AG10803 (cell line): Measurements from ENCODE around the genes SERF1B, NAIP, FOXD1 and FAM169A.

- RRBS = no CpG with 5 or more reads among the region's 38 CpGs
Observed at GRCh38 chr5:70024887-70025492, at the start of gene SERF1B. TSS of gene SERF1B (plus strand) at chr5:70025251.

DNA sequence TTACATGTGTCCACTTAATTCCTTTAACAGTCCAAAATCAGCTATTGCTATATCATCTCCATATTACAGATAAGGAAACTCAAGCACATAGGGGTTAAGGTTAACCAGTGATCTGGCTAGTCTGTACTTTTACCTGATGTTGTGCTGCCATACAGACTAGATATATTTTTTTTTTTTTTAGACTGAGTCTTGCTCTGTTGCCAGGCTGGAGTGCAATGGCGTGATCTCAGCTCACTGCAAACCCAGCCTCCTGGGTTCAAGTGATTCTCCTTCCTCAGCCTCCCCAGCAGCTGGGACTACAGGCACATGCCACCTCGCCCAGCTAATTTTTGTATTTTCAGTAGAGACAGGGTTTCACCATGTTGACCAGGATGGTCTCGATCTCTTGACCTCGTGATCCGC lies at the start of gene NAIP:
TSS of gene NAIP (minus strand) at position 142 of the 402 bp plus-strand sequence.
- RRBS = no CpG with 5 or more reads among the region's 5 CpGs

DNA sequence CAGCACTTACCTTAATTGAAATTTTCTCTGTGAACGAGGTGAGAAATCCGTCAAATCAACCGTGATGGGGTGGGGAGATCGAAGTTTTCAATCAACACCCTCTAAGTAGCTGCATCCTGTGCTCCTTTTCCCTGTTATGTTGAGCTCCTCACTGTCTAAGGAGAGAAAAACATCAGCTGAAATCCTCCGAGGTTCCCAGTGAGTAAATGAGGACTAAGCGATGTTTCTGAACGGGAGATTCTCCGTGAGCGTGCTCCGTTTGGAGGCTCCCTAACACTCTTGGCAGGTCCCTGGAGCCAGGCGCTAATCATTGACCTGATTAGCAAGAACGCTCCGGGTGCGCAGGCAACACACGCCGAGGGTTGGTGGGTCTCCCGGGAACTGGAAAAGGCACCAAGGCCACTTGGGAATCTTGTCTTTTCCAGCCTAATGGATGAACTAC lies 9.8 kb upstream of the BDP1 start:
- RRBS = no CpG with 5 or more reads among the region's 17 CpGs

DNA sequence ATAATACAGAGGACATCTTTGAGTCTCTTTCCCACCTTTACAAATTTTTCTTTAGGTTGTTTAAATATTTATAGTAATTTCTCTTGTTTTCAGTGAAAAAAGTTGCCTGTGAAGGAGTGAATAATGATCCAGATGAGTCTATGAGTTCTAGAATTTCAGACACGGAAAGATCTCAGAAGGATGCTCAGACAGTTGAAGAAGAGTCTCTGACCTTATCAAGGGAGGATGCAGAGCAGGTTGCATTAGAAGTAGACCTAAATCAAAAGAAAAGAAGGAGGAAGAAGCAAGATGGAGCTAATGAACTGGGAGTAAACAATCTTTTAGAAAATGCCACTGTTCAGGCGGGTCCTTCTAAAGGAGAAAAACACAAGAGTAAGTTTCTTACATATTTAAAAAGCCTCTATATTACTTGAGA lies 33.9 kb downstream of the BDP1 start:
- RRBS = no CpG with 5 or more reads among the region's 2 CpGs

- RRBS = no CpG with 5 or more reads among the region's 6 CpGs
Observed at GRCh38 chr5:71510277-71511328, 55.2 kb downstream of the BDP1 start.

GRCh38 chr5:71938589-71939366 lies 168.5 kb upstream of the MAP1B start:
- RRBS = 66% methylated on average over 1 of the region's 12 CpGs

- RRBS = no CpG with 5 or more reads among the region's 22 CpGs
Observed at GRCh38 chr5:72195657-72196431, 88.6 kb downstream of the MAP1B start.

DNA sequence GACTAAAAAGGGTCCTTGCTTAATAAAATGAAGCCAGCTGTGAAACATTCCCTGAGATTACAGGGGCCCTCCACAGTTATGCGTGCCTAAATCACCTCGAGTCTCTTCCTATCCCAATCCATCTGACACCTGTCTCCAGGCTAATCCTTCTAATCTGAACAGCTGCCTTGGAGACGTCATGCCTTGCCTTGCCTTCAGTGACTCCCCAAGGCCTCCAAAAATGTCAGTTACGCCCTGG lies 57.7 kb downstream of the PTCD2 start:
- RRBS = no CpG with 5 or more reads among the region's 4 CpGs

DNA sequence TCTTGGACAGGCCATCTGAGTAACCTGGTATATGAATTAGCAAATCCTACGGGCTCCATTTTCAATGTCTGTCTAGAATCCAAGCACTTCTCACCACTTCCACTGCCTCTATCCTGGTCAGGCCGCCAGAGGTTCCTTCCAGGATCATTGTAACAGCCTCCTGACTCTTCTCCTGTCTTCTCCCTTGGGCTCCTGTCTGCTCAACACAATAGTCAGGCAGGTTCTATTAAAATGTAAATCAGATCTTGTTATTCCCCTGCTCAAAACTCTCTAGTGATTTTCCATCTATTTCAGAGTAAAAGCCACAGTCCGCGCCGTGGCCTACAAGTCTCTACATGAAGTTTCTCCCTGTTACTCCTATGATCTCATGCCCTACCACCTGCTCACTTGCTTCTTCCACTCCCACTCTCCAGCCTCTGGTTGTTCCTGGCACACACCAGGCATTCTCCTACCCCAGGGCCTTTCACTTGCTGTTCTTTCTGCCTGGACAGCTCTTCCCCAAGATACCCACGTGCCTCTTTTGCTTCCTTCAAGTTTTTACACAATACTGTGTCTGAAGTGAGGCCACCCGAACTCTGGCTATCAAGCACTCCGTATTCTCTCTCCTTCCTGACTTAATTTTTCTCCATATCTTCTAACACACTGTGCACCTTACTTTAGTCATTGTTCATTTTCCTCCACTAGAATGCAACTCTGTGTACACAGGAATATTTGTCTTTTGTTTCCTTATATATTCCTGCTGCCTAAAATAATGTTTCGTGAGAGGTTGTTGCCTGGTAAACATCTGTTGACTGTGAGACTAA lies 21.6 kb downstream of the ZNF366 start:
- RRBS = no CpG with 5 or more reads among the region's 9 CpGs

DNA sequence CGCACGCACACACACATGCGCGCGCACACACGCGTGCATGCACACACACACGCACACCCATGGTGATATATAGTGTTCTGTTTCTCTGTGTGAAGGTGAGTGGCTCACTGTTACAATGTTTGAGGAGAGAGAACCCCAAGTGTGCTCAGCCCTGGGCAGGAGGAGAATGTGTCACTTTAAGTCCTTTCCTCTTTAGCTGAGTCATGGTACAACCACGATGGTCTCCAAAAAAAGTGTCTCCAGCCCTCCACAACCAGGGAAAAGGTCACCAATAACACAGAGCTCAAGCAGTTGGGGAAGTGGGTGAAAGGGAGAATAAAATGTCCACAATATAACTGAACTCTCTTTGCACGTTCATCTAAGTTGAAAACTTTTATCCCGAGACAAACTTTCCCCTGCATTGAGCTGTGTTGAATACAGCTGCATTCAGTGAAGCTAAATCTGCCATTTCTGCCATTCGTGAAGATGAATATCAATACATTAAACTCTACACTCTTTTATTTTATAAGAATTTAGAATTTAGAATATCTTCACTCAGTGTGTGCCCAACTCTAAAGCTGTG lies 3.1 kb downstream of the ZNF366 start:
- RRBS = no CpG with 5 or more reads among the region's 12 CpGs

DNA sequence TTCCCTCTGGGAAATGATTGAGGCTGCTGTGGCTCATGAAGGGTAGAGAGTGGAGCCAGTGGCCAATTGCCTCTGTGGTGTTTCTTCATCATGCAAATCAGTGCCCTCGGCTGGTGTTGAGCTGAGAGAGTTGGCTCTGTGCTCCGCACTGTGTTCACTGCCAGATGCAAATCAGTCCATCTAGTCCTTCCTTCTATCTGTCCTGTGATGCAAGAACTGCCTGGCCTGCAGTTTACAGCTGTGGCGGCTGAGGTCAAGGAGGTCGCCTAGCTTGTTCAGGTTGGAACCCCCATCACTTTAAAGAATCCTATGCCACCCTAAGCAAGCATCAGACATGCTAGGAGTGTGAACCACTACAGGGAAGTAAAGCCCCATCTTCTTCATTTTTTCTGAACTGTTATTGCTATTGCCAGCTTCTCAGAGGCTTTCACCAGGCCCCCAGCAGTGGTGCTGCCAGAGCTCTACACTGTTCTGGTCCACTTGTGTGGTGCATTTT lies 6.1 kb downstream of the TMEM171 start:
- RRBS = no CpG with 5 or more reads among the region's 4 CpGs

DNA sequence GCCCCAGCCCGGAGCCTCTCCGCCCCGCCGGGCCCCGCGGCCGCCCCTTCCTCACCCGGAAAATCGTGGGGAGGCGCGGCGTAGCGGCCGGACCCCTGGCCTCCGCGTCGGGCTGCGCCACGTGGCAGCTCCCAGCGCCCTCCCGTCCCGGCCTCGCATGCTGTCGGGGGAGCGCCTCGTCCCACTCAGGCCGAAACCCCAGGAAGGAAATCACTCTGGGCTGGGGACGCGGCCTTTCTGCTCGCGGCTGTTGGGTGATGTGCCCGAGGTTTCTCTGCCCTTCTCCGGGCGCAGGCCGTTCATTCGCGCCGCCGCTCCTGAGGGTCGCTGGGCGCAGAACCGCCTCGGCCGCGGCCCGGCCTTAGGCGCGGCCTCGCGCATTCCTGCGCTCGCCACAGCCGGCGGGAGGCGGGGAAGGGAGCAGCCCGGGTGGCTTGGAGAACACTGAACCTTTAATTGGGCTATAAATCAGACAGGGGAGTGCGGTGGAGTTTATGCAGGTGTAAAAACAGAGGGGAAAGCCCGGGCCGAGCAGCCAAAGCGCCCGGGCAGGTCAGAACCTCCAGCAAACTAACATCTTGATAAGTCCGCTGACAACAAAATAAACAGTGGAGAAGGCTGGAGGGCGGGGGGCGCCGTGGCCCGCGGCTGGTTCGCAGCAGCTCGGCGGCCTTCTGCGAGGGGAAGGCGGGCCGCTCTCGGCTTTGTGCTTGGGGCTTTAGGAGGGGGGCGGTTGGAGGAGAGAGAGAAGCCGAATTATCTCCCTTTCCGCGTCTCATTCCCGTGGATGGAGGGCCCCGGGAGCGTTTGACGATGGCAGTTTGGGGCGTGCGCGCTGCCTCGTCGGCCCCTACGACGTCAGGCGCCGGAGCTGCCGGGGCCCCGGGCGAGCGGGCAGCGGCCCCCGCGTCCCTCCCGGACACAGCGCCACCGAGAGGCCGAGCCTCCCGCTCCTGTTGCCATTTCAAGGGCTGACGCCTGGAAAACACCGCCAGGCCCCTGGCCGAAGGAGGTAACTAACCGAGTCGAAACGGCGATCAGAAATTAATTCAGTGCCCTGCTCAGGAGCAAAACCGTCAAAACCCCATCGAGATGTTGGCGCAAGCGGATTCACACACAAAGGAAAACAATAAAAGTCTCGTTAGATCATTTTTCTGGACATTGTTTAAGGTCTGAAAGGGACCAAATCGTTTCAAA lies 11.4 kb downstream of the FOXD1 start:
- RRBS = 5% methylated on average over 45 of the region's 116 CpGs

- RRBS = 2% methylated on average over 19 of the region's 58 CpGs
Observed at GRCh38 chr5:73448435-73449017, at the start of gene FOXD1. TSS of gene FOXD1 (minus strand) at chr5:73448777.

- RRBS = no CpG with 5 or more reads among the region's 4 CpGs
Observed at GRCh38 chr5:74145612-74145811, 495.0 kb downstream of the ENC1 start.

DNA sequence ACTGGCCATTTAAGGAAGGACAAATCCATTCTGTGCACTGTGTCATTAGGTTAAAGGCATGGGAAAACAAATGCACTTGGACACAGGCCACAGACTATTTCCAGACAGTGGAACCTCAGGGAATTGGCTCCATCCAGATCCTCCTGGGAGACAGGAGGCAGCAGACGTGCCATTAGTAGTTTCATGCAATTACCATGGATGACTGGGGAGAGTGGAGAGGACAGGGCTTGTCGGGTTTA lies 454.9 kb downstream of the ENC1 start:
- RRBS = no CpG with 5 or more reads among the region's 2 CpGs

DNA sequence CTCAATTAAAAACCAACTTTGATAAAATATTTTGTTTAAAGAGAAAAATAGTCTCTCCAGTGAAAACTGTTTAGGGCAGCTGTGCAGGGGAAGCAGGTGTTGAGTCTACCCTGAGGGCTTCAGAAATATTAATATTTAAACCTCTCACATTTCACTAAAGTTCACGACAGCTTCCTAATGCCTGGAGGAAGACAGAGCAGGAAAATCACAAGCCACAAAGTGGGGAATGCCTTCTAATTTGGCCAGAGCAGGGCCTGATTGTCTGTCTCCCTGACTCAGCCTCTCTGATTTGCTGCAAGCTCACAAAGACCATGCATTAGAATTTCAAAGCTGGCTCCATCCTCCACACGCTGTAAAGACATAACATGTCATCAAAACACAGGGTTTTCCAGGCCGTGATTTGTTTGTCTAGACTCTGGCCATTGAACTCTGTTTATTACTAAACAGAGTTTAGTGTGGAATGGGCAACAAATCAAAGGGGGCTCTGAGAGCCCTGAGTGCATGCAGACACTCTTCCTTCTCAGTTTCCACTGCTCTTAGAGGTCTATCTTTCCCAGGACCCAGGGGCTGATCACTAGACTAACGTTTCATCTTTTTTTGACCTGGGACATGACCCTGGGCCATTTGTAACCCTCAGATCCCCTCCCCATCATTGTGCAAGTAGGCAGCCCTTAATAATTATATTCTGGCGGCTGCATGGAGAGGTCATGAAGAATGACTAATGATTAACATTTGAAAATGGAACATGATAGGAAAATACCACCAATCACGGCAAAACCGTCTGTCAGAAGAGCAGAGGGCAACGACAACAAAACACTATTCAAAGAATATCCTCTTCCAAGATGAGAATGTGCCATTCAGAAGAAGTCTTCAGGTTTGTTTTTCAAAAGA lies 140.3 kb downstream of the ENC1 start:
- RRBS = no CpG with 5 or more reads among the region's 8 CpGs

DNA sequence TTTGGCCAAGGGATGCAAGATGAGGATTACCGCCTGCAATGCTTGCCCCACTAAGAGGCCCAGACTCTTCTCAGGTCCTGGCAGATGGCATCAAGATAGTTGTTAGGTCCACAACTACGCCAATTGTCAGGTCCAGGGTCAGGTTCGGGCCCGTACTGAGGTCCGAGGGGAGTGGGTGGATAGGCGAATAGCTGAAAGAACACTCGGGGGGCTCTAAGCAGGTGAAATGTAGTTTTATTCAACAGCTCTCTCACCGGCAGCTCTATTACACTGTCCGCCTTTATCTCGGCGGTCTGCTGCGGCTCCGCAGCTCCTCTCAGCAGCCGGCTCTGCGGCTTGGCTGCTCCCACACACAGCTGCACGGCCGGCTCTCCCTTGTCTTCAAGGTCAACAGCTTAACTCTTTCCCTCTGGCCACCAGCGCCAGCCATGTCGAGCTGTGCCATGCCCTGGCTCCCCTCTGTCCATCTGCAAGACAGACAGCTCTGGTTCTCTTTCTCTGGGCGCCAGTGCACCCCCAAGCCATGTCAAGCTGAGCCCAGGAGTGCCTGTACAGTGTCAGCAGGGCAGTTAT lies 24.1 kb downstream of the ENC1 start:
- RRBS = 90% methylated on average over 6 of the region's 20 CpGs

DNA sequence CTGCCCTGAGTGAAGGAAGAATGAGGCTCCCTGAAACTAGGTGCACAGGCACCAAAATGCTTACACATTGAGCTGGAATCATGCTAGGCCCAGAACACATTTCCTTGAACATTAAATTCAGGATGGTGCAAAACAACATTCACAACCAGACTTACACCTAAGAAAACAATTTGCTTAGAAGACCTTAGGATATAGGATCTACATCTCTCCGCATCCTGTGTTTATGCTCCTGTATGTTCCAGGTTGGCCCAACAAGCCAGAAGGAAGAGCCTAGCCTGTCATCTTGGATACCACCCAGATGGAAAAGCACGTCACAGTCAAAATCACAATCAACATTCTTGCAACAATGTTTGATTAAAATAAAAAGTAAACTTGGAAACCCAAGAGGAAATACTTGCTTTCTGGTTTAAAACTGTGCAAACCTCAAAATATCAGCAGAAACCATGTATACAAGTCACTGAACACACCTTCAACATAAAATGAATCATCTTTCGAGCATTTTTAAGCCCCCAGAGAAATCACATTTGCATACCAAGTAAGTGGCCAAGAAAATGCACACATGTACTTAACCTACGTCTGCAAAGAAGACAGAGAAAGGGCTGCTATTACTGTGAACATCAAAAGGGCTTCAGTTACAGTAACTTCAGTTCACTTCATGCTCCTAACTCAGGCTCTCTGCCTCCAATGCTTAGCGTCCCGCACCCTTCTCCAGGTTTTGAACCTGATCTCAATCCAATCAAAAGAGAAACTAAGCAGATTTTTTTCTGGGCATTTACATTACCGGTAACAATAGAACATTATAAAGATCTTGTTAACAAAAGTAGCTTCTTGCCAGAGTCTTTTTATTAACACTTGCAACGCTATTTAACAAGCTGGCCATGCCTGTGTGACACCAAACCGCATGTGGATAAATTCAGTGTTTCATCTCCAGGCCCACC lies 1.5 kb downstream of the ENC1 start:
- RRBS = no CpG with 5 or more reads among the region's 9 CpGs

GRCh38 chr5:74833366-74834083 lies 32.7 kb downstream of the FAM169A start:
- RRBS = no CpG with 5 or more reads among the region's 2 CpGs

DNA sequence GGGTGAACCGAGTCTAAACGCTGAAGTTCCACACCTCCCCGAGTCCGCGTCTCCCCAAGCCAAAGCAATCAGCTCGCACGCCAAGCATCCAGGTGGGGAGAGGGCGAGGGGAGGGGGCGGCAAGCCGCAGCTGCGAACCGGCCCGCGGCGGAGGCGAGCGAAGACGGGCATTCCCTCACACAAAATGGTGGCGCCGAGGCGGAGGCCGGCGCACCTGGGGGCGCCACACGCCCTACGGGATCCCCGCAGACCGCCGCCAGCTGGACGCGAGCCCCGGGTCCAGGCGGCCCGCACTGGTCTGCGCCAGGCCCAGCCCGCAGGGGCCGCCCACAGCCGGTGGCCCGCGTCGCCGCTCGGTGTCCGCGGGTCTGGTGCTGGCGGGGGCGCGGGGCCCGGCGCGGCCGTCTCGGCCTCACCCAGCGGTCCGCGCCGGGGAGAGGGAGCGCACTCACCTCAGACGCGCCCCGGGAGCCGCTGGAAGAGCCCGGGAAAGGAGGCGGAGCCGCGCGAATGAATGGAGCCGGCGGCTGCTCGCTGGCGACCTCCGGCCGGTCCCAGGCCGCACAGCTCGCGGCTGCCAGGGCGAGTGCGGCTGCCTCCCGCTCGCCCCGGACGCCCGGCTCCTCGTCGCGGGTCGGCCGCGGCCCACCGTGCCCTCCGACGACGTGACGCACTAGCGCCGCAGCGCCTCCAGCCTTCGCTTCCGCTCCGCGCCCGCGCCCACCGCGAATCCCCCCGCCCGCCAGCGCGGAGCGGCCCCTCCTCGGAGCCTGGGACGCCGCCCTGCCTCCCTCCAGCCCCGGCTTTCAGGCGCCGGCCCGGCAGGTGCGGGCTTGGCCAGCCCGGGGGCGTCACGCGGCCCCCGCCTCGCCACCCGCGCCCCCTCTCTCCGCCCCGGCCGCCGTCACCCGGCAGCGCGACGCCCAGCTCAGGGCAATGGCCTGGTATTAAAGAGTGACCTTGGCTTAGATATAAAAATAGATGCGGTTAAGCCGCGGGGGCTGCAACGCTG lies at the start of gene FAM169A:
TSS of gene FAM169A (minus strand) at position 675 of the 1,012 bp plus-strand sequence.
- RRBS = 2% methylated on average over 65 of the region's 138 CpGs